M059J (cell line): ENCODE results near the genes ZNF138 and TPST1.

DNA sequence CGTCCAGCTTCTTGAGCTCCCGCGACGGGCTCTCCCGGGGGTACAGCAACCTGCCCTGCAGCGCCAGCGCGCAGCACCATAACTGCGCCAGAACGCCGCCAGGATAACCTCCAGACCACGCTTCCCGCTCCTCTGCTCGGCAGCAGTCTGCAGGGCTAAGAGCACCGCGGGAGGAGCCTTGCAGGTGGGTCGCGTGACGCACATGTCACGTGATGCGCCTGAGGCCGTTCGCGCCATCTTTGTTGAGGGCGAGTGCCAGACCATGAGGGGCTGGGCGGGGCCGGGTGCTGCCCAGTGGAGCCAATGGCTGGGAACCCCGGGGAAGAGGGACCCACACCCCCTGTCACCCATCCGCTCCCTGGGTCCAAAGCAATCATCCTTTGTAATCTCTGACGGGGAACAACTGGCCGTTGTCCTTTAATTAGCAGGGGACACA, 71.3 kb upstream of the ZNF479 start:
- RAMPAGE, long total RNA, result no peak

GRCh38 chr7:57375579-57376368, 74.2 kb upstream of the ZNF716 start:
- RAMPAGE, long total RNA, result no peak

- RAMPAGE, long total RNA, result no peak
Observed at GRCh38 chr7:60991935-60992283, 3006.7 kb upstream of the ZNF722 start.

- RAMPAGE, long total RNA, result no peak
Observed at GRCh38 chr7:63480161-63480592, 518.5 kb upstream of the ZNF722 start.

DNA sequence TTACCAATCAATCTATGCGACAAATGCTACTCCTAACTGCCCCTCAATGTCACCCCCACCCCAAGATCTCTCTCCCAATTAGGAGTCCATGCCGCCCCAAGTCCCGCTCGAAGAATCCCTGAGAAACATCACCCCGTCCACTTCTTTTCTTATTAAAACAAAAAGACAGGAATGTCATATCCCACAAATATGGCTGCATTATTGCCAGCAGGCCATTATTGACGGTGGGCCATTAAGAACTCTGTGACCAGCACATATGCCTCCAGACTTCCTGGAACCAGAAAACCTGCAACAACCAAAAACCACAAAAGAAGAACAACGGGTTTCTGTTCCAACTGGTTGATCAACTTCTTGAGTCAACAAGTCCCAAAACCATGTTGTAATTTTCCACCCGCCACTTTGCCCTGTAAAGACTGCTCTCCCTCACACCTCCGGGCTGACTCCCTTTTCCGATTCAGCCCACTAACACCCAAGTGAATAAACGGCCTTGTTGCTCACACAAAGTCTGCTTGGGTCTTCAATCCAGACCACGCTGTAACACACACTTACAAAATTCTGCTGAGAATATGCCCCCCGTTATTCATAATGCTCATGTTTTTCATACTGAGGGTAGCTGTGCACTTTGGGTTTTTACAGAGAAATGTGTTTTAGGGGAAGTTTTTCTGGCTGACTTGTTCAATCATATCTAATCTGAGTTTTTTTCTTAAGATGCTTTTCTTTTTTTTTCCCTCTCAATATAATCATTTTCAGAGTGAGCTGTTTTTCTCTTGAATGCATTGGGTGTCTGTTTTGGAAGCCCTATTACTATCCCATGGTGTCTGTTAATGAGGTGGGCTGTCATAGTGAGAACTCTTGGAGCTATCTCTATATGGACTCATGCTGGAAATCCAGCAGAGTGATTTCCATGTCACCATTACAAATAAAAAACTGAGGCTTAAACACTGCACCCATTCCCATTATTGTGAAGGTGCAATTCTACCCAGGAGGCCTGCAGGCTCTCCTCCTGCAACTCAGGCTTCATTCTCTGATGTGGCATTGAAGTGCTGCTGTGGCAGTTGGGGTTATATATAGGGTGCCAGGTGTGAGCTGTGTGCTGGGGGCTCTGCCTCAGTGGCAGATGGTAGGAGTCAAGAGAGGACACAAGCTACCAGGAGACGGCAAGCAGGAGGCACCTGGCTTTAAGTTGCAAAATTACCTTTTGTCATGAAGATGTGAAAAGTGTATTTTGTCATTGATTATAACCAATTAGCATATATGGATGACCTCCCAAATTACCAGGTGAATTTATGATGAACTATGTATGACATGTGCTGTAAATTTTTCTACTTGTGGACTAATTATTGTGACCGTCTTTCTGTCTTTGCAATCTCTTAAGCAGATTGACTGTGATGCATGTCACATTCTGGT, 21.0 kb downstream of the ZNF107 start:
- RAMPAGE, long total RNA, result no peak

- RAMPAGE, long total RNA, result start-site peak on the plus strand at chr7:64794393-64794445, 28 and 12 reads in 2 replicates
Observed at GRCh38 chr7:64793969-64794979, at the start of gene ZNF138. Gene ZNF138, plus strand, starts transcription at chr7:64794428.

GRCh38 chr7:64834758-64835334, 40.6 kb downstream of the ZNF138 start:
- RAMPAGE, long total RNA, result no peak

- RAMPAGE, long total RNA, result no peak
Observed at GRCh38 chr7:64869806-64870298, 33.2 kb upstream of the ZNF273 start.

DNA sequence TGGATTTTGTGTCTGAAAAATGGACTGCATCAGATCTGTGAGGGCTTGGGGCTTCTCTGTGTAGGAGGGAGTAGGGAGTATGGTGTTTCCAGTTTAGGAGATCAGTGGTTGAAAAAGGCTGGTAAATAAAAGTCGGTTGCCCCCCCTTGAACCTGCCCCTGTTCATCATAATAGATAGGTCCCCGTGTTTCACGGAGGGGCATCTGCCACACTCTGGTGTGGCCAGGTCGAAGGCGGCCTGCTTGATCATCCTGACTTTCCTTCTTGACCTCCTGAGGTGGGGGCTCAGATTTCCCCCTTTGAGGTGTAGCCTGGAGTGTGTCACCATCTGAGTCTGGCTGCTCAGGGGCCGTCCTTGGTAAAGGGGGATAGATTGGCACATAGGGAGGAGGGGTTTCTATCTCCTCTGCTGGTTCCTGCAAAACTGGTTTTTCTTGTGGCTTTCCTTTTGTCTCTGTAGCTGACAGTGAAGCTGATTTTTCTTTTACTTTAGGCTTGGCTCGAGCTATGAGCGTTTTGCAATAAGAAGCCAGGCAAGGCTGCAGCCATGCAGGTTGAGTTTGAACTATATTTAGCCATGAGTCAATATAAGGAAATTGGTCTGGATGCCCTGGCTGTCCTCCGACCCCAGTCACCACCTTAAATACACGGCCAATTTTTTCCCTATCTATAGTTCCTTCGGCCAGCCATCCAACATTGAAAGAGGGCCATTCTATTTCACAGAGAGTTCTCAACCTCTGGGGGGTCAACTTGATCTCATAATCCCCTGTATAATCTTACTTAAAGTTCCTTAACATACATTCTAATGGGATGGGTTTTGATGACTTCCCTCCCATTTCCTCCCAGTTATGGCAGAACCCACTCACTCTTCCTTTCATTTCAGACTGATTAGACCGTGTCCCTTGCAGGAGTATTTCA, 8.5 kb downstream of the ERV3-1 start:
- RAMPAGE, long total RNA, result no peak

- RAMPAGE, long total RNA, result no peak
Observed at GRCh38 chr7:65036548-65036946, 30.1 kb upstream of the ERV3-1 start.

DNA sequence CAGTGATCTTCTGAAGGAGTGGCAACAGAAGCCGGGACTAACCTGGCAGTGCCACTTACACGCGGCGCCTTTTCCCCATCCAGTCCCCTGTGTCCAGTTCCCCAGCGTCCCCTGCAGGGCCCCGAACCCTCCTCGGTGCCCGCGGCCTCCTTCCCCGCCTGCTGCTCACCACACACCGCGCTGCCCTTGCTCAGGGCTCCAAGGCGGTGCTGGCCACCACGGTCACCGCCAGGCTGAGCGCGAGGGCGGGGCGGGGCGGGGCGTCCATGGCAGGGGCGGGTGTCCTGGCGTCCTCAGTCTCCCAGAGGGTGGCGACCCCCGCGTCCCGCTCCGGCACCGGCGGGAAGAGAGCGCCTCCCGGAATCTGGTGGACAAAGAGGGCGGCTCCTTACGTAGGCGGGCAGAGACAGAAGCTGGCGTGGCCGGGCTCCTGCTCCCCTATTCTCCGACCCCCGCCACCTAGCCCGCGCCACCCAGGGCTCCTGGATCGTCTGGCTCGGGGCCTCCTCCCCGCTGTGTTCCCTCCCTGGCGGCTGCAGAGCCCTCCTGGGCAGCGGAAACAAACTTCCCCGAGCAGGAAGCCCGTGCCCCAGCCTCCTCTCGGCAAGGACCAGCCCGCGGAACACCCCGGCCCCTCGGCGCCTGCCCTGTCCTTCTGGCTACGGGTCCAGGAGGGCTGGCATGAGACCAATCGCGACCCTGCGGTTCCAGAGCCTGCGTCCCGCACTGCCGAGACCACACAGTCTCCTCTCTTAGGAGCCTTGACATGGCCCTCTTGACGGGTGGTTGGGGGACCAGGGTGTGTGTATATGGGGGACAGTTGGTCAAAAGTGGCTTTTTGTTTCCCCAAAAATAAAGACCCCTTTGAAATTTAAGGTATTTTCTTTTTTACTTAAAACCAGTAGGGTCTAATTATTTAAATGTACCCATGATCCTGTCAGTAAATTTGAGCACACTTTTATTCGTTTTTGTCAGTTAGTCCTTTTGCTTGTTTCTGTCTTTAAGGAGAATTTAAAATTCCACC, 133.8 kb upstream of the ZNF92 start:
- RAMPAGE, long total RNA, result no peak

GRCh38 chr7:65951986-65952477, 30.0 kb downstream of the GUSB start:
- RAMPAGE, long total RNA, result no peak

GRCh38 chr7:66036274-66036626, 39.4 kb upstream of the ASL start:
- RAMPAGE, long total RNA, result no peak

DNA sequence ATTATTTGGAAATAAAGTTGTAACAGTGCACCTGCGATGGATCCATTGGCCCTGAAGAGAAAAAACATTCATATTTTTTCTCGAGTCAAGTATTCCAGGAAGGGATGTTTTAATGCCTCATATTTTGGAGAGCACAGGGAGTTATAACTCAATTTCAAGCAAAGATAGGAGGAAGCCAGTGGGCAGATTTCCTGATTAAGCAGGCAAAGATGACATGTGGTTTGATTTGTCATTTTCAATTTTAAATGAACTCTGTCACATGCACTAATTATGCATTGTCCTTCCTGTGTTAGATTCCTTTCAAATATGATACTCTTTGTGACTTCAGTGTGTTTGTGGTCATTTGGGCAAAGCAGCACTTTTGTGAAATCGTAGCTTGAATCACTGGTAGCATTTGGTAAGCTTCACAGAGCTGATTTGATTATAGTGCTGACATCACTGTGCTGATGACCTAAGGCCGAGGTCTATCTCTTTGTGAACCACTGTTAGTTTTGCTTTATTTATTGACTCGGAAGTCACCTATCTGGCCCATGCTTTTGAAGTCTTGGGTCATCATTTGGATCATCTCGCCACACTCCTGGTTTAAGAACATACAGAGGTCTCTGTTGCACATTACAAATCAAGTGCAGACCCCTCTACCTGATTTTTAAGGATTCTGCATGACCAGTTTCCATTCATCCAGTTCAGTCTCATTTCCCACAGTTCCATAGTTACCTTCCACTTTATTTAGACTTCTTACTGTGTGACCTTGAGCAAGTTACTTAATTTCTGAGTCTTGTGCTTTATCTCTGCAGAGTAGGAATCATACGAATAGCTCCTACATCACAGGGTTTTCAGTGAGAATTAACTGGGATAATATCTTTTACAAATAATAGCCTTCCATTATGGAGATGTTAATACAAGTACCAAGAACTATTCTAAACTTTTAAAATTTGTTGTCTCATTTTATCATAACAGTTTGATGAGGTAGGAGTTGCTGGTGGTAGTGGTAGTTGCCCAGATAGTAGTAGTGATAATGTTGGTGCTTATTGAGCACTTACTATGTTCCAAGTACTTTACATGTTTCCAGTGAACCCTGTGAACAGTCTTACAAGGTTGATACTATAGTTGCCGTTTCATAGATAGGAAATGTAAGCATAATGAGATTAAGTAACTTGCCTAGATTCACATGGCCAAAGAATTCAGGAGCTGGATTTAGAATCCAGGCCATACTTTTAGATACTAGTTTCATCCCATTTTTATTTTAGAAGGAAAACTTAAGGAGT, 11.5 kb downstream of the CRCP start:
- RAMPAGE, long total RNA, result no peak

DNA sequence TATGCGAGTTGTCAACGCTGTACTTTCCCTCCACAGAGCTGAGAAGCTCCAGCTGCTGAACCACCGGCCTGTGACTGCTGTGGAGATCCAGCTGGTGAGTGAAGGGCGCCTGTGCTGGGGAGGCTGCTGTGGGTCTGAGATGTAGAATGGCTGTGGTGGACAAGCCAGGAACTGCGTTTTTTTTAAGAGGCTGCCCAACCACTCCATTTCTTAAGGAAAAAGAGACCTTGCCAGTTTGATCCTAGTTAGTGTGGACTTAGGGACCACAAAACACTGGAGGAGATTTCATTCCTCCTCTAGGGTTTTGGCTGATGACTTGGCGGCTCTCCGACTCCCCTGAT, 30.7 kb downstream of the CRCP start:
- RAMPAGE, long total RNA, result no peak

DNA sequence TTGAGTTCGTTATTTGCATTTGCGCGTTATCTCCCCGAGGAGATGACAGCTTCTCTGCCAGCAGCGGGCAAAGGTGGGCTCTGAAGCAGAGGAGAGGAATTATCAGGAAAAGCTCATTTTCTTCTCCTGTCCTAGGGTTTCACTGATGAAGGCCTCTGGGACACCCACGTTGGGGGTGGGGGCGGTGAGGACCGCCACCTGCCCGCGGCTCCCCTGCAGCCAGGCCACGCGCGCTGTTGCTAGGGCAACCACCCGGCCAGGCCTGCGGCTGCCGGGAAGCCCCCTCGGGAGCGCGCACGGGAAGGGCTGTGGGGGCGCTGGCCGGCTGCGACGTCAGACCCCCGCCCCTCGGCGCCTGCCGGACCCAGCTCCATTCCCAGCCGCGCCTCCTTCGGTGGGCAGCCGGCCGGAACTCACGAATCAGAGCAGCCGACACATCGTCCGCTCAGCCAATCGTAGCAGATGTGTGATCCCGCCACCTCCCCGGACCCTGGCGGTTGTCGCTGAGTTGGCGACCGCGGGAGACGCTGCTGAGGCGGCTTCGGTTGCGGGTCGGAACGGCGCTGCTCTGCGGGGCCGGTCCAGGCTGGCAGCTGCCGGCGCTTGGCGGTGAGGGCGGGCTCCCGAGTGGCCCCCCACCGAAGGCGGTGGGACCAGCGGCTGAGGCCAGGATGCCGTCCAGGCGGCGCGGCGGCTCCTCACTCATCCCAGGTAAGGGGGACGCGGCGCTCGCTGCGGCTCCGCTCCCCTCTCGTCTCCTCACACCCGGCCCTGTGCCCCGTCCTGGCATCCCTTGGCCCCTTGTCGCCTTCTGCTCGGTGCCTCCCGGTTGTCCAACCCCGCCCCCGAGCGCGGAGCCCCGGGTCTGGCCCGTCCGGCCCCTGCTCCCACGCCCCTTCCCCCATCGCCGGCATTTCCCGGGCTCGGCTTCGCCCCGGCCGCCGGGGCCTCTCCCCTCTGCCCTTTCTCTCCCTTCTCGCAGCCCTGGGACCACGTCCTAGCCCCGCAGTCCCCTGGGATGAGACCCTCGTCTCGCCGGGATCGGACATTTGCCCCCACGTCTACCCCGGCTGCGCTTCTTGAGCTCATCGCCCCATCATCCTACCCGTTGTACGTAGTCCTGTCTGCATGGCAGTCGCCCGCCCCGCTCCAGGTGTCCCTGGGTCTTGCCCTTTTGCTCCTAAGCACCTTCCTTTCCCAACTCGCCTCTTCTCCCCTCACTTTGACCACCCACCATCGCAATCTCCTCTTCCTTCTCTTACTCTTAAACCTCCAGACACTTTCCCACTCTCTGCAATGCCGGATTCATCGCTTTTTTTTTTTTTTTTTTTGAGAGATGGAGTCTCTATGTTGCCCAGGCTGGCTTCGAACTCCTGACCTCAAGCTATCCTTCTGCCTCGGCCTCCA, at the start of gene TPST1:
Gene TPST1 (plus strand): TSS at position 523 of the 1,407 bp plus-strand sequence.
- RAMPAGE, long total RNA, result no peak

- RAMPAGE, long total RNA, result no peak
Observed at GRCh38 chr7:66306298-66306665, 101.1 kb downstream of the TPST1 start.

DNA sequence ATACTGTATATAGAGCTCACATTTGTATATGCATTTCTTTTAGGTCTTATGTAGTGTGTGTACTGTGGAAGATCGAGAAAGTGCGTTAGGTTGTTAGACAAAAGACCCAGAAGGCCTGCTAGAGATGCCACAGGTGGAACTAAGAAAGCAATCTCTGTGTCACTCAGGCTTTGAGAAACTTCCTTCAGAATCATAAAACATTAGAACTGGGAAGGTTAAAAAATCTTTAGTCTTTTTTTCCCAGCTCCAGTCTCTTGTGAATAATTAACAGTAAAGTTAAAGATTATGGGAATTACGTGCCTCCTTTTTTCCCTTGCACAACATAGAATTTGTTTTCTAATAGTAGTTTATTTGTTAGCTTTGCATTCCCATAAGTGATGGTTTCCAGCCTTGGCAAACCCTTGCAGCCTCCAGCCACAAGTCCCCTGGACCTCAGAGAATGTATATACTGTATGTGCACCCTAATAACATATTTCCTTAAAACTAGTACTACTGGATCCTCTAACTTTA, 128.3 kb downstream of the TPST1 start:
- RAMPAGE, long total RNA, result no peak

DNA sequence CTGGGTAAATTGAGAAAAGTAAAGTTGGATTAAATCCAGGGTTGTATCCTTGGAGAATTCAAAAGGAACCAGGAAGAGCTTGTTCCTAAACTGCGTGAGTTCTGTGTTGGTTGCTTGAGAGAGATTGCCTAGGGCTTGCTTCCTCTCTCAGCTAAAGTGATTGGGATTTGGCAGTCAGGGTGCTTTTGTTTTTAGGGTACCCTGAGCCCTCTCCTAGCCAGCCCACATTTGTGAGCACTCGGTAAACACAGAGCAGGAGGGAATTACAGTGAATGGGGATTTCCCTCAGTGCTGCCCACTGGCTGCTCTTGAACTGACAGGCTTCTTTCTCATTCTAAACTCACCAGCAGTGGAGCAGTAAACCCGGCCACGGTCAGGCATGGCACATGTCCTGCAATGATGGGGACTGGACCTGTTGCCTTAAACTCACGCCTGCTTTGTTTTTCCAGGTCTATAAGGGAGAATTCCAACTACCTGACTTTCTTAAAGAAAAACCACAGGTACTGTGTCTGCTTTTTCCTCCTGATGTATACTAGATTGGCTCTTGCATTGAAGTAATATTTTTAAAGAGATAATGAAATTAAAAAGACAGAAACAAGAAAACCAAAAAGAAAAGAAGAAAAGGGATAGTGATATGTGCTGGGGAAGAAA, 147.0 kb downstream of the TPST1 start:
- RAMPAGE, long total RNA, result no peak

DNA sequence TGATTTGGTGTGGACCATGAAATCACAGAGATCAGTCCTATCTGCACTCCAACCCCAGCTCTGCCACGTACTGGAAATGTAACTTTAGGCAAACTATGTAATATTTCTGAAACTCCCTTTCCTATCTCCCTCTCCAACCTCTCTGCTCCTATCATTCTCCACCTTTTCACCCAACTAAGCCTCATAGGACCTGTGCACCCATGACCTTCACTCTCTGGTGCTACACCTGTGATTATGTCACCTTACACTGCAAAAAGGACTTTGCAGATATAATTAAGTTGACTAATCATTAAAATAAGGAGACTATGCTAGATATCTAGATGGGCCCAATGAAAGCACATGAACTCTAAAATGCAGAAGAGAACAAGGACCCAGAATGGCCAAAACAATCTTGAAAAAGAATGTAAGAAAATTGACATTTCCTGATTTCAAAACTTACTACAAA, 48.3 kb upstream of the KCTD7 start:
- RAMPAGE, long total RNA, result no peak